Vein endothelial cell (primary cell): ENCODE measurements around a stretch of chr16.

DNA sequence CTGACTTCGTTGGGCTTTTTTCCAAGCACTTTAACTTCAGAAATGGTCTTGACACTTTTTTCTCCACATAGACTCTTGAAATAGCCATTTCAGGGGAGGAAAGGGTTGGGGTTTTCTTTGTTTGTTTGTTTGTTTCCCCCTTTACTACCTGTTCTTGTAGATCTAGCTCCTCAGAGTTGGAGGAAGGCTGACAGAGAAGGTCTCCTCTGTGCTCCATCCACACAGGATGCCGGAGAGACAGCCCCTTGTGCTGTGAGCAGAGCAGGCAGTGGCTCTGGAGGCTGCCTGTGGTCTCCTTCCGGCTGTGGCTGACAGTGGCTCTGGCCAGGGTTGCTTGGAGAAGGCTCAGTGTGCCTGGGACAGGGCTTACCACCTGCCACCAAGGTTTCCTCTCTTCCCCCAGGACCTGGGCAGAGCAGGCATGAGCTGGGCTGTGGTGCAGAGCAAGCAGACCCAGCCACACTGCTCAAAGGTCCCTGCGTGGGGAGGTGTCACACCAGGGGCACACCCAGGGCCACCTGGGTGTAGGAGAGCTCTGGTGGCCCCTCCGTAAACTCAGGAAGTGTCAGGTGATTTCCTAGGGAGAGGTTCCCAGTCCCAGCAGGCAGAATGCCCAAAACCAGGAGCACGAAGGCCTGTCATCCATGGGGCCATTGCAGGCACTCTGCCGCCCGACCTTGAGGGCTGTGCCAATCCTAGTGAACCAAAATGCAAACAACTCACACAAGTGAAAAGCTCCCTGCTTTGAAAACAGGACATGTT lies 21.6 kb downstream of the CIBAR2 start:
- CAGE, long polyA plus RNA: no peak

DNA sequence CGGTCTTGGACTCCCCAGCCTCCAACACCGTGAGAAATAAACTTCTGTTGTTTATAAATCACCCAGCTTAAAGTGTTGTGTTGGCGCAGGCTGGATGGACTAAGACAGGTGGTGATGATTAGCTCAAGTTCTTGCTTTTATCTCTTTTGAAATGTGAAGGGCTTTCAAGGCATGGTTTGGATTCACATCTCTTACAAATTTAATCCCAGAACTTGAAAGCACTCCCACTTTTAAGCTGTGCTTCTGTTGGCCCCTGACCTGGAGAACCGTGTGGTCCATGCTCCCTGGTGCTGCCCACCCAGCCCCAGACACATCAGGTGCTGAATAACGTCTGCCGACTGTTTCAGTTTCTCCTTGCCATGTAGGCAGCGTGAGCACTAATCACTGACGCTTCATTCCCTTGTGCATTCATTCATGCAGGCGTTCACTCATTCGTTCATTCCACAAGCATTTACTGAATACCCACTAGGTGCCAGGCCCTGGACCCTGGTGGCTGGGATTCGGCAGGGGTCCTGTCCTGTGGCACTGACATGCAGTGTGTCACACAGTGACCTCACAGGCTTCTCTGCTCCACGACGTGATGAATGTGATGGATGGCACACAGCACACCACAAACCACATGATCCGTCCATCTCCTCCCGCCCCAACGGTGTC lies 8.8 kb downstream of the CIBAR2 start:
- CAGE, long polyA plus RNA: no peak

- CAGE, long polyA plus RNA: no peak
These were observed 11.6 kb upstream of the CIBAR2 start for GRCh38 chr16:85123746-85124403.

DNA sequence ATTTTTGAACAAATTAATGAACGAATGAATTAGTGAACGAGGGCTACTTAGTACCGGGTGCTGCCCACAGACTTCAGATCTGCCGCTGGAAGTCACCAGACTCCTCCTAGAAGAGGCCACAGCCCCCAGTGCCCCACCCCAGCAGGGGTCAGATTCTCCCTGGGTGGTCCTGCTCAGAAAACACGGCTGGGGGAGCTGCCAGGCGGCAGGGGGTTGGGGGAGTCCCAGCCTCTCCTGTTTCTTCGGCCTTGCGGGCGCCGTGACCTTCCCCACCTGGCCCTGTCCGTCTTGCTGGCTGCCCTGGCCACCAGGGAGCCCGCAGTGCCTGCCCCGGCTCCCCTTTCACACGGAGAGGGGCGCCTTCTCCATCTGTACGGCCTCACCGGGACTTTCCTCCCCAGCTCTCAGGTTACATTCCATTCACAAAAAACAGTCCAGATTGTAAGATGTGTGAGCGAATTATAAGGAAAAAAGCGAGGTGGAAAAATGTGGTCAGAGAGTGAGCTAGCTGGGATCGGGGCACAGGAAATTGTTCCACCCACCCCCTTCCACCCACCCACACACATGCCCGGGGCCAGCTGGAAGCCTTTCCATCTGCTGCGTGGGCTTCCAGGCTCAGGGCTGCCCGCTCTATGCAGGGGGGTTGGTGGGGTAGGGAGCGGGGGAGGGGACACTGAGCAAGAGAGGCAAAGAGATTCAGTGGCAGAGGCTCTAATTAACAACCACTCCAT lies 14.5 kb upstream of the CIBAR2 start:
- CAGE, long polyA plus RNA: no peak

DNA sequence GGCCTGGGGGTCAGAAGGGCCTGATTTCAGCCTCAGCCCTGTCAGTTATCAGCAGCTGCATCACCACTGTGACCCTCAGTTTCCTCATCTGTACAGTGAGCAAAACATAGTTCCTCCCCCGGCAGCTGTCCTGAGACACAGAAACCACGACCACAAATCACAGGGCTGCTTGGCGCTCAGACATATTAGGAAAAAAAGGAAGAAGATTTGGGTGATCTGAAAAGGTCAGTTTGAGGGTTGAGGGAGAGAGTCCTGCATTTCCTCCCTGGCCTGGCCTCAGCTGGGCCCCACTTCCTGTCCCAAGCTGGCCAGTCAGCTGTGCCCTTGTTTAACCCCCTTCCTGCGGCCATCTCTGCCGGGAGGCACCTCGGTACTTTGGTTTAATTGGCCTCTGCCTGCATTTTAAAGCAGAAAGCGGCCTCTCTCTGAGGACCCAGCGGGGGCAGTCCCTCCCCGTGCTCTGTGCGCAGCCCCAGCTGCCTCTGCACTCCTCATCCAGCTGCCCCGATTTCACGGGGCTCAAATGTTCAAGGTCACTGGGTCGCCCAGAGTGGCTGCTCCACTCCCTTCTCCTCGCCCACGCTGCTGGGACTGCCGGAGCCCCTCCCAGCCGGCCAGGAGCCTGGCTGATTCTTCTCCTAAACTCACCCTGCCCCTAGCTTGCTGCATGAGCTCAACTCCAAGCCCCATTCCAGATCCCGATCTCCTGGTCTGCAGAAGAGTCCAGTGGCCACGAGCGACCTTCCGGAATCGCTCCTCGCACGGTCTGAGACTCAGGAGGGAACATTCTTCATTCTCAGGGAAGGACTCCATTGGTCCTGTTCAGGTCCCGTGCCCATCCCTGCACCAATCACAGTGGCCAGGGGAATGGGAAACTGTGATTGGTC lies 24.1 kb upstream of the CIBAR2 start:
- CAGE, long polyA plus RNA: no peak

GRCh38 chr16:85187050-85187421 lies 74.8 kb upstream of the CIBAR2 start:
- CAGE, long polyA plus RNA: no peak

- CAGE, long polyA plus RNA: no peak
These were observed 118.5 kb upstream of the CIBAR2 start for GRCh38 chr16:85230454-85231437.

DNA sequence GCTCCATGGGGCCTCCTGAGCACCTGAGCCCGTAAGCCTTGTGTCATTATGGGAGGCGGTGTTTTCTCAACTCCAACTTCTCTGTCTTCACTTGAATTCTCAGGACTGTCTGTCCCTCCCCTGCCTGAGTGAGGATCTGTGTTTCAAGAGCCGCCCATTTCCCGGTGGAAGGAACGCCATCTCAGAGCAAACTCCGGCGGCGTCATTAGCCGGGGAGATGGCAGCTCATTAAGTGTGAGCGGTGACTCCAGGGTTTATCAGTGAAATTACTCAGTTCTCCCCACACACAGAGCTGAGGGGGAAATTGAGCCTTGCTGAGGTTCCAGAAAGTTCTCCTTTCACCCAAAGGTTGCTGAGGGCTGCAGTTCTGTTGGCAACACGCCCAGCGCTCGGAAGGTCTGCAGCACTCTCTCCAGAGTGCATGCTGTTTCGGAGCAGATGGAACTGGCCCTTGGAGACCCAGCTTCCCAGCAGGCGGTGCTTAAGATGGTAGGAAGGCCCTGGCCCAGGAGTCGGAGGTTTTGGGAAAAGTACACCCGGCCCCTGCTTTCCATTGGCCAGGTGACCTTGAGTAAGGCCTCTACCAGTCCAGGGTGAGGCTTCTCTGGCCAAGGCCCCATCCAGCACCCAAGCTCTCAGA lies 167.5 kb upstream of the CIBAR2 start:
- CAGE, long polyA plus RNA: no peak

DNA sequence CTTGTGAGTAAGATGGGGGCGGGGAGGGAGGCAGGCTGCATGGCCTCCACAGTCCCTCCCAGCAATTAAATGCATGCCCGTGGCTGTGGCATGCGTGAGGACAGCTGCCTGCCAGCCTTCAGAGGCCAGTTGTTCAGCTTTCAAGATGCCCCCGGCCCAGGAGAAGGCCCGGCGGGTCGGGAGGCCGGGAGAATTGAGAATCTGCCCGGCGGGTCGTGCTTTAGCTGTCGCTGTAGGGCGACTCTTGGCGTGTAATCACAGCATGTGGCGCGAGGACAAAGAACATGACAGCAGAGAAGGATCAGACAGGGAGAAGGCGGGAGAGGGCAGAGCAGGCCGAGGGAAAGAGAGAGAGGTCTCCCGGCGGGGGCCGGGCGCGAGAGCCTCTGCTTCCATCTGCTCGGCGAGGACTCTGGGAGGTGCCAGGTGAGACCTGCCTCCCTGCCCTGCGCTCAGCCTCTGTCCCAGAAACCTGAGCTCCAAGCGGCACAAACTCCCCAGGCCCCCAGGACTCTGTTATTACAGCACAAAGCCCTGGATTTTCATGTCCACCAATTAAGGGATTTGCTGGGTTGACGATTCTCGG lies 171.8 kb upstream of the CIBAR2 start:
- CAGE, long polyA plus RNA: no peak

GRCh38 chr16:85311849-85312048 lies 199.5 kb upstream of the CIBAR2 start:
- CAGE, long polyA plus RNA: no peak

DNA sequence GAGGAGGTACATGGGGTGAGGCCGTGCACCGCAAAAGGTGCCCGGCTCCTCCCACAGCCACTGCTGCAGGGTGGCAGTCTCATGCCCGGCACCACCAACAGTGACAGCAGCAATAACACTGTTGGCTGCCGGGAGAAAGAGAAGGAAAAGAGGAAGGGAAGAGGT lies 223.2 kb upstream of the CIBAR2 start:
- CAGE, long polyA plus RNA: no peak

DNA sequence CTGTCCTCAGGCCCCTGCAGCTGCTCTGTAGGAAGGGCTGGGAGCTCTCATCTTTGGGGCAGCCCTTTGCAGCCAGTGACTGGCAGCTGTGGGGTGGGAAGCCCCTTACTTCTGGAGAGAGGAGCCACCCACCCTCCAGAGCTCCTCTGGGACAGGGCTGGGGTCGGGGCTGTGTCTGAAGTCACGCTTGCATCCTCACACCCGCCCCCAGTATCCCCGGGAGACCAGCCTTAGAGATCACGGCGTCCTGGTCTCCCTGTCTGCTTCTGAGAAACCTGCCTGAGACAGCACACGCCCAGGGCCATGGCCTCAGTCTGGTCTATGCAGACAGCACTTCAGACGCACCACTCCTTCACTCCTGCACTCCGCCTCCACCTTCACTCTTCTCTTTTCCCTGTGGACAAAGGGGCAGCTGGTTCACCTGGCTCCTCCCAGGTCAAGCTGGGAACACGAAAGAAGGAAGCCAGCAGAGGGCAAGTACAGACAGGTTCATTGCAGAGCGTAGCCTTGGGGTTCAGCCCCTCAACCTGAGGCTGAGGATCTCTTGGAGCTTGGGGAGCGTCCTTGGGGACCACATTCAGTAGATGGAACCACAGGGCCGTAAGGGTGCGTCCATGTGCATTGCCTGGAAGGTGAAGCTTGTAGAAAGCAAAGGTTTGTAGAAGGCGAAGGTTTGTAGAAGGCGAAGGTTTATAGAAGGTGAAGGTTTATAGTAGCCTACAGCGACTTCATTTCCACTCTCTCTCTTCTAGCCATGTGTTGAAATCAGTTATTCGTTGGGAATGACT lies 247.9 kb upstream of the GSE1 start:
- CAGE, long polyA plus RNA: no peak

- CAGE, long polyA plus RNA: no peak
These were observed 225.9 kb upstream of the GSE1 start for GRCh38 chr16:85387233-85387530.

DNA sequence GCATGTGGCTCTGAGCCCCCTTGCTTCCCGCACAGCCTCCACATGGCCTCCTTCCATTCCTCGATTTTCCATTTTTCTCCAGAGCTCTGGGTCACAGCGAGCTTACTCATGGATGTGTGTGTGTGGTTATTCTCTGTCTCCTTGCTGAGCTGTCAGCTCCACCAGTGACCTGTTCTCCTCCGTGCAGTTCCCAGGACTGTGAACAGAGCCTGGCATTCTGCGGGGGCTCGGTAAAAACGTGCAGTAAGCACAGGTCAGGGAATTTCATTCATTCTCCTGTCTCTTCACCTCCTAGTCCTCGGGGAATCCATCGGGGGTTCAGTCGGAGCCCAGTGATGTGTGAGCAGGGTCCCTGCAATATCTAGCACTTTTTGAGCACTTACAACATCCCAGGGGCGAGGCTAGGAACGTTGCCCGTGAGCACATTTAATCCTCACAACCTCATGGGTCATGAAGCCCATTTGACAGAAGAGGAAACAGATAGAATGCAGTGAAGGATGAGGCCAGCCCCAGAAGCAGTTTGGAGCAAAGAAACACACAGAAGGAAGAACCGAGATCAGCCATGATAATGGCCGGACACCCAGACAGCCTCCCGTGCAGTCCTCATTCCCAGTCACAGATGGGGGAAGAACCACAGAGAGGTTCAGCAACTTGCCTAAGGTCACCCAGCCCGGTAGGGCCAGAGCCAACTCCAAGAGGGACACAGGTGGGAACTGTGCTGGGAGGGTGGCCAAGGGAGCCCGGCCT lies 183.2 kb upstream of the GSE1 start:
- CAGE, long polyA plus RNA: no peak

DNA sequence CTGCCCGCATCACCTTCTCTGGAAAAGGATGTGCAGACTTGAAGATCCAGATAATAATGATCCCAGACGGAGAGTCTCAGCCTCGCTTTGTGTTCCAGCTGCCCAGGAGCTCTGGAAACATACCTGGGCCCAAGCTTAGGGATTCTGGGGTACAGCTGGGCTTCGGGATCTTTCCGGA lies 165.1 kb upstream of the GSE1 start:
- CAGE, long polyA plus RNA: no peak

DNA sequence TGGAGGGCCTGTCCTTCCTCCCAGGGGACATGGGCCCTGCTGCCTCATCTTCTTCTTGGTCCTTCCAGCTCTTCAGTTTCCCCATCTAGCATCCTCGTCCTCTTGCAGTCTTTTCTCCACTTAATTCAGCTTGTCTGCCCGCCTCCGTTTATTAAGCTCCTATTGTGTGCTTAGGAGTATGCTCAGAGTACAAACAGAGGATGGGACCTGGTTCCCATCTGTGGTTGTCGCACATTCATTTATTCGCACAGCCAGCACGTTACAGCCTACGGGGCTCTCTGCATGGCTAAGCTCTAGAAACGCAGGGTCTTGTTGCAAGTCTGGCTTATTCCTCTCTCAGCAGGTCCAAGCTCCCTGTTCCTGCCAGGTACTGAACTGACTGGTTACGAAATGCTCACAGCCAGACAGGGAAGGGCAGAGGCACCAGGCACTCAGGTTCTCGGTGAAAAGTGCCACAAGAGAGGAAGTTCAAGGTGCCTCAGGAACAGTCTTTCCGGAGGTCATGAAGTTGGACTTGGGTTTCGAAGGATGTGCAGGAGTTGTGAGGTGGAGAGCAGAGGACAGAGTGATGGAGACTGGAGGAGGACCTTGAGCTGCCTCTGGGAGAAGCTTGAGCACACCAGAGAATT lies 124.8 kb upstream of the GSE1 start:
- CAGE, long polyA plus RNA: no peak

GRCh38 chr16:85514976-85515641 lies 98.0 kb upstream of the GSE1 start:
- CAGE, long polyA plus RNA: no peak

DNA sequence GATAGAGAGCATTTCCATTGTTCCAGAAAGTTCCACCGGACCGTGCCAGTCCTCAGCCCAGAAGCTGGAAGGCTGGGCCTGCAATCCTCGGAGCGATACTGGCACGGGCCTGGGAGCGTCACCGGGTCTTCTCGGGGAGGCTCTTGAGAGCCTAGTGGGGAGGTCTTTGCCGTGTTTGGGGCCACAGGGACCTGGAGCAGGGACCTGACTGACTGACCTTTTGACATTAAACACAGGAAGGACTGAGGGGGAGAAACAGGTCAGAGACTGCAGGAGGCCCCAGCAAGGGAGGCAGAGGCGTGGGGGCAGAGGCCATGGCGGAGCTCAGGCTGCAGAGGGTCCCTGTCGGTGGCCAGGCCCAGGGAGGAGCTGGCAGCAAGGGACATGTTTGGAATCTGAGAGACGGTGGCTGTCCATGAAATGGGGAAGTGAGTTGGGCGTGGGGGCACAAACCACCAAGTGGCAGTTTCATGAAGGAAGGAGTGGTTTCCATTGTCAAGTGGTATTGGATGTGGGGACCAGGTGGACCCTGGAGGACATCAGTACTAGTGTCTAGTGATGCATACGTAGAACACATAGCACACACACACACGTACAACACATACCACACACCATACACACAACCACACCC lies 41.6 kb upstream of the GSE1 start:
- CAGE, long polyA plus RNA: no peak

DNA sequence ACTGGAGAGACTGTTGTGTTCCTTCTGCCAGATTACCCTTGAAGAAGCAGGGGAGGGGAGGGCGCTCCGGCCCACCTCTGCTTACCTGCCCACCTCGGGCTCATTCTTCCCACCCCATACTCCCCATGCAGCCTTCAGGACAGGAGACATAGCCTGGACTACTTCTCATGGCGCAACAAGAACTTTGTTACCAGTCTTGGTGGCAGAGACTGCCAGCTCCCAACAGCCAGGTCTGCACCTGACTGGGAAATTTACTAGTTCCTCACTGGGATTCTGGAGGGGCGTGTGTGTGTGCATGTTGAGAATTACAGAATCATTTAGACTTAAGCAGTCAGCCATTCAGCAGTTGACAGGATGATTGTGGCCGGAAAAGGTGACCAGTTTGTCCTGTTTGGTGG lies 8.6 kb downstream of the GSE1 start:
- CAGE, long polyA plus RNA: no peak

DNA sequence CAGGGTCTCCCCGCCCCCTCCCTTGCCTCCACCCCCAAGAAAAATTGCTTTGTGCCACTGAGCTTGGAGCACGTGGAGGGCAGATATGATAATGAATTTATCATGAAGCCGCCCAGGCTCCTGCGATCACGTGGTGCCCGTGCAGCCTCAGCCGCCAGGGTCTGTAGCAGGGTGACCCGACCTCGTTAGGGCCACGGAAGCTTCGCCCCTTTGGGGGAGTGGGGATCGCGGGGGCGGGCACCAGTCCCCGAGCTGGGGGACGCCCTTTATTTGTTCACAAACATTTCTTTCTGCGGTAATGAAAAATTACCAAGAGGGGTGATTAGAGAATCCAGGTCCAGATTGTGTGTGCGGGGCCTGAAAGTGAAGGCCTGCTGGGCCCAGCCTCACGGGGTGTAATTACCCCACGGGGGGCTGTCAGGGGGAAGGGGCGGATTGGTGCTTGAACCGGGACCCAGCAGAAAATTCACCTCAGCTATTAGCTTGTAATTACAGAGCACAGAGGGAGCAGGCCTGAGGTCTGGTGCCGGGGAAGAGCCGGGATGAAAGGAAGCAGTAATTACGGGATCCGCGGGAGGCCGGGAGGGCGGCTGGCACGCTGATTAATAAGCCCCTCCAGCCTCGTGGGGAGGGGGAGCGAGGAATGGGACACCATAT lies 13.2 kb downstream of the GSE1 start:
- CAGE, long polyA plus RNA: no peak